Breast (tissue), 4 donors: ENCODE measurements around the gene FAM83G.

- PRO-cap, 3 experiments: peak in 3 of 3 experiments; most common plus-strand start chr17:17836412 (in 3); most common minus-strand start chr17:17836231 (in 2)
- RRBS: 1% methylated on average over 17 of the region's 38 CpGs
Measured at GRCh38 chr17:17836028-17836456, 744 bp downstream of the SREBF1 start.

- PRO-cap, 3 experiments: no peak in any of the 3 experiments
- RRBS: no CpG with 5 or more reads among the region's 5 CpGs
Measured at GRCh38 chr17:17849545-17850690, 13.1 kb upstream of the SREBF1 start.

DNA sequence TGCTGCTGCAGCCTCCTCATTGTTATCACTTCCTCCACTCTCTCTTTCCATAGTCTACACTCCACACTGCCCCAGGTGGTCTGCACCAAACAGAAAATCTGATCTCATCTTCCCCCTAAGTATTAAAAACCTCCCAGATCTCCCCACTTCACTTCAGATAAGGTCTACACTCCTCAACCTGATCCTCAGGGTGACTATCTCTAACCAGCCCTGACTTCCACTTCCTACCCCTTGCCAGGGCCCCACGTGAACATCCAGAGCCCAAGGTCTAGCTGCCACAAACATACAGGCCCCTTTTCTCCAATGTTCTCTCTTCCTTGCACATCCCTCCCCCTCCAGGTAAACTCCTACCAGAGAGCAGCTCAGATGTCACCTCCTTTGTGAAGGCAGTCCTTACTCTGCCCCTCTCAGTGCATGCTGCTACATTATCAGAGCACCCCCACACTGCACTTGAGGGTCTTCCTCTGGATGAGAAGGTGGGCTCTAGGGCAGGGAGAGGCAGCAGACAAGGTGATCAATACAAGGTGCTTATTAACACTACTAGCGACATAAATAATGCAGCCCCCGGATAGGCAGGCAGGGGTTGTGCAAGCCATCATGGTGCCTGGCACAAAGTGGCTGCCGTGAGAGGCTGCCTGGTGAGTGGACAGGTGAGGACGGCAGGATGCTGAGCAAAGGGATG is 28.5 kb downstream of the TOM1L2 start:
- PRO-cap, 3 experiments: no peak in any of the 3 experiments
- RRBS: no CpG with 5 or more reads among the region's 5 CpGs

DNA sequence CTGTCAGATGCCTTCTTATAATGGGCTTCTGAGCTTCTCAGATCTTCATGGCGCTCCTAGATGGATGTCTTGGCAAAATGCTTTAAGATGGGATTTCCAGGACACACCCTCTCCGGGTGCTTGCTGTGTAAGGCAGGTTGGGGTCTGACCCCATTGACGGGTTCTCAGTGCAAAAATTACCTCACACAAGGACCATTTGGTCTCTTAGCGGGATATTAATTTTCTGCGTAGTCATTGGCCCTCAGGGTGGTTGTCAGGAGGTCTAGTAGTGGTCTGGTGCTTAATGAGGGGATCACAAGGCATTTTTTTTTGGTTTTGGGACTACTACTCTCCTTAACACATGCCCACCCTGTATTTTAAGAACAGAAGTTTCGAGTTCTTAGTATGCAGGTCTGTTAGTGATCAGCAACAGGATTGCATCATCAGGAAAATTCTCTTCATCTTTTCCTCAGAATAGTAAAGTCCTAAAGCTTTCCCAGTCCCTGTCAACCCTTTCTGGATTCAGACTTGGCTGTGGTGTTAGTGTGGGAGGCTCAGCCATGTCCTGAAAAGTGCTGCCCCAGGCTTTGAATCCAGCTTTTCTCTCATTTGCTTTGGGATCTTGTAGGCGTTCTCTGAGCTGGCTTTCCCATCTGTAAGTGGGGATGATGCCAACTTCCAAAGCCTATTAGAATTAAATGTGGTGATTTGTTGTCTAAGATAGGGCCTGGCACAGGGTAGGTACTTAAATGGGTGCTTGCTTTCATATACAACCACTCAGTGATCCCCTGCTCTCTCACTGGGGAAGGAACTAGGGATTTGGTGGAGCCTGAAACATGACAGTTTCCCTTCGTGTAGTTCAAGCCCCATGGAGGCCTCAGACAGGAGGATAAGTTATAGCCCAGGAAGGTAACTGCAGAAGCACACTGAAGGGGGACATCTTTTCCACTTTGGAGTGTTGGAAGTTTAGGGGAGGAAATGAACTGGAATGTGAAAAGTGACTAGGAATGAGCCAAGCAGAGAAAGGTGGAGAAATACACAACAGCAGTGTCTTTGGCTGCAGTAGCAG is 3.0 kb downstream of the ALKBH5 start:
- PRO-cap, 3 experiments: peak in 1 of 3 experiments; most common minus-strand start position 497 of the sequence (in 1)
- RRBS: no CpG with 5 or more reads among the region's 8 CpGs

GRCh38 chr17:18250377-18250998 is 8.1 kb downstream of the FLII start:
- PRO-cap, 3 experiments: no peak in any of the 3 experiments
- RRBS: no CpG with 5 or more reads among the region's 17 CpGs

DNA sequence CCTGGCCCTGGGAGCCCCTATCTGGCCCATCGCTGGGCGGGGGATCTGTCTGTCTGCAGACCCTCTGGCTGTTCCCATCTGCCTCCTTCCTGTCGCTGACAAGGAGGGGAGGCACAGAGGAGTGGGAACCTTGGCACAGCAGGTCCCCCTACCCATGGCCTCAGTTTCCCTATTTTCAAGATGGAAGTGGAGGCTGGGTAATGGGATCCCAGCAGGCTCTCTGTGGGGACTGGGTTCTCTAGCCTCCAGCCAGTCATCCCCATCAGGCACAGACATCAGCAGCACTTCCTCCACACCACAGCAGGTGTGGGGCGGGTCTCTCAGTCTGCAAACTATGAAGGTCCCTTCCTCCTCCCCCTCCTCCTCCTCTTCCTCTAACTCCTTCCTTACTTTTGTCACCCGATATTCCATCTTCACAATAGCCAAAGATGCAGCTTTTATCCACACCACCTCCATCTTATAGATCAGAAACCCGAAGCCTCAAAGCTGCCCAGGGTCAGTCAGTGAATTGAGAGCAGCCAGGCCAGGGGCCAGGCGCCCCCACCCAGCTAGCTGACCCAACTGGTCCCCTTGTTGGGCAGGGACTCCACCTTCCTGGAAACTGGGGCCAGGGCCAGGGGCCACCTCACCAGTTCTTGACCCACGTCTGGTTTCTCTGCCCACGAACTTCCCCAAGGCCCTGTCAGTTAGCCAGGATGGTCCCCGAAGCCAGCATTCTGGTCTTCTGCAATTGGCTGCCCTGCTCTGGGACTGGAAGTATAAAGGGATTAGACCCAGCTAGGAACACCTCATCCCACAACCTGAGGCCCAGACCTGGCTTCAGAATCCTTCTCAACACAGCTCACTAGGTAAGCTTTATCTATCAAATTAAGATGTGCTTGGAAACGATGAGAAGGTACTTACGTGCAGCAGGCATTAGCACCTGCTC is 2.5 kb downstream of the FAM83G start:
- PRO-cap, 3 experiments: no peak in any of the 3 experiments
- RRBS: no CpG with 5 or more reads among the region's 12 CpGs

- PRO-cap, 3 experiments: peak in 3 of 3 experiments; most common plus-strand start chr17:19004256 (in 1); most common minus-strand start chr17:19004148 (in 1)
- RRBS: 7% methylated on average over 29 of the region's 75 CpGs
Measured at GRCh38 chr17:19003664-19004628, 618 bp downstream of the FAM83G start.

GRCh38 chr17:19004629-19005084 is at the start of gene FAM83G:
FAM83G (minus strand) TSS chr17:19004764.
- PRO-cap, 3 experiments: peak in 3 of 3 experiments; most common plus-strand start chr17:19004878 (in 2); most common minus-strand start chr17:19004831 (in 2)
- RRBS: under 1% methylated on average over 33 of the region's 49 CpGs

GRCh38 chr17:19249282-19249643 is 12.1 kb downstream of the EPN2 start:
- PRO-cap, 3 experiments: no peak in any of the 3 experiments
- RRBS: no CpG with 5 or more reads among the region's 2 CpGs

- PRO-cap, 3 experiments: no peak in any of the 3 experiments
- RRBS: no CpG with 5 or more reads among the region's 6 CpGs
Measured at GRCh38 chr17:19254665-19255337, 17.6 kb downstream of the EPN2 start.

DNA sequence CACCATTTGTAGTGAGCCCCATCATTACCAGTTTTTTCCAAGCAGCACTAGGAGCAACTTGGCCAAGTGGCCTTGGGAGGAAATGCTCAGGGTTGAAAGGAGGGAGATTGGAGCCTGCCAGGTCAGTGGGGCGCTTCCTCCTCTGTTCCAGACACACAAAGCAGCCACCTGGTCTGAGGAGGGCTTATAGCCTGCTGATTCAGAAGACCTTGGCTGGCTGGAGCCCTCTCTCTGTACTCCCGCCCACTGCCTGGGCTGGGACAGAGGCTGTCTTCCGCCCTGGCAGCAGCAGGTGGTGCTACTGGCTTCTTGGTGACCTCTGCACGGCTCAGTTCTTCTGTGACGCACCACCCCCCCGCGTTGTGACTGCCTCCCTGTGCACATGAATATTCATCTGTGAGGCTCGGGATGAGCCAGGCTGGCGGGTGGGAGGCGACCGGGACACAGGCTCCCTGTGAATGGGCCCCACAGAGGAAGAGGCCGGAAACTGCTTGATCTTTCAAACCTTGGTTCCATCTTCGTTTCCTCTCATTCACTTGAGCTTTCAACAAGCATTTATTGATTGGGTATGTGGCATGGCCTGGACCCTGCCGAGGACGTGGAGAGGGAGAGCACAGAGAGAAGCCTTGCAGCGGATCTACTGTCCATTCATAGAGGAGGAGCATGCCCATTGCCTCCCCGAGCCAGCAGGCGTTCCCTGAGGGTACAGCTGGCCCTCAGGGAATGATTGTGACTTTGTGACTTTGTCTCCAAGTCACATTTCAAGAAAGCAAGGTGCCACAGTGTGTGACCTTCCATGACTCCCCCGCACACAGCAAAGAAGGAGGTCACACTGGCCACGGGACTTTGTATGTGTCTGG is 45.1 kb downstream of the B9D1 start:
- PRO-cap, 3 experiments: peak in 1 of 3 experiments; most common plus-strand start position 416 of the sequence (in 1); most common minus-strand start position 157 of the sequence (in 1)
- RRBS: 11% methylated on average over 1 of the region's 20 CpGs

- PRO-cap, 3 experiments: no peak in any of the 3 experiments
- RRBS: no CpG with 5 or more reads among the region's 11 CpGs
Measured at GRCh38 chr17:19369657-19370278, 7.2 kb upstream of the B9D1 start.

GRCh38 chr17:19381489-19382148 is 3.3 kb downstream of the MAPK7 start:
- PRO-cap, 3 experiments: no peak in any of the 3 experiments
- RRBS: no CpG with 5 or more reads among the region's 28 CpGs

GRCh38 chr17:19487933-19488470 is 45.7 kb upstream of the SLC47A1 start:
- PRO-cap, 3 experiments: no peak in any of the 3 experiments
- RRBS: no CpG with 5 or more reads among the region's 10 CpGs

- PRO-cap, 3 experiments: no peak in any of the 3 experiments
- RRBS: no CpG with 5 or more reads among the region's 9 CpGs
Measured at GRCh38 chr17:19502485-19502926, 31.1 kb upstream of the SLC47A1 start.

- PRO-cap, 3 experiments: no peak in any of the 3 experiments
- RRBS: no CpG with 5 or more reads among the region's 2 CpGs
Measured at GRCh38 chr17:19526866-19527209, 6.8 kb upstream of the SLC47A1 start.

DNA sequence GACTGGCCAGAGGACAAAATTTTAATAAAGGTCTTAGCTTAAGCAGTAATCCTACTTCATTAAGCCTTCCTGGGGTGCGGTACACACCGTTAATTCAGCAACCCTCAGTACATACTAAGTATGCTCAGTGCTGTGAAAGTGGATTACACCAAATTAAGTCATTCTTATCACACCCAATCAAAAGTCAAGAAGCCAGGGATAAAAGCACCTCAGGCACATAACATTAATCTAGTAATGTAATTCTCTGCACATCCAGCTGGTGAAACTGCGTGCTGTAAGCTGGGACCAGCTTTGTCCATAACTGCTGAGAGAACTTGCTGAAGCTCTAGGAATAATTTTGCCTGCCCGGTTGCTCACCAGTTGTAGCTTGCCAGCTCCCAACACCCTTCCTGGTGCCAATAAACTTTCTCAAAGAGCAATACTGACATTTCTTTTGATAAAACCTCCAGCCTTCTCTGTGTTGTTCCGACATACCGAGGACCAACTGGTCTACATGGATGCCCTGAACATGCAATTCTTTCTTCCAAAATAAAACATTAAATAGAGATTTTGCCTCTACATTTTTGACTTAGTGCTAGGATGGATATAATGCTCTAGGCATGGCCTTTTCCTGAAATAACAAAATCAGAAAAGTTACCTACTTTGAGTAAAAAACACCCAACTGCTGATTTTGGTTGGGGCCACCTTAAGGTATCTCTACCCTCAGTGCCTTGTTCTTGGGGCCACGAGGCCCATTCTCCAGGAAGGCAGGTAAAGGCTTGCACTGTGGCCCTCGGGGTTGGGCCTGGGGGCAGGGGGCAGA is 45.0 kb downstream of the SLC47A1 start:
- PRO-cap, 3 experiments: no peak in any of the 3 experiments
- RRBS: no CpG with 5 or more reads among the region's 8 CpGs

GRCh38 chr17:19703212-19704326 is 12.8 kb downstream of the SLC47A2 start:
- PRO-cap, 3 experiments: no peak in any of the 3 experiments
- RRBS: no CpG with 5 or more reads among the region's 24 CpGs

DNA sequence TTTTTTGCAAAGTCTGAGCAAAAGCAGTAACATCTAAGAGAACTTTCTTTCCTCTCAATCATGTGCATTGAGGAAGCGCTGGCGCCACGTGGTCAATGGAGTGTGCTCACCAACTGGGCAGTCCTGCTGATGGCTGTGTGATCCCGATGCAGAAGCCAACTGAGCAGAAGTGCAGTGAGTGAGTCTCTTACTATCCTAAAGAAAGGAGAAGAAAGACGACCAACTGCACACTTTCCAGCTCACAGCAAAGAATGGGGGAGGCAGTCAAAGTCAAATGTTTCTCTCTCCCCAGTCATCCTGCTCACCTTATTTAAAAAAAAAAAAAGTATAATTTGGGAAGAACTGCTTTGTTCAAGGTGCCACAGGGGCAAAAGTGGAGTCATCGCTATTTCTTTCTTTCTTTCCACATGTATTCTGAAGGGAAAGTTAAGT is 37.3 kb upstream of the ULK2 start:
- PRO-cap, 3 experiments: no peak in any of the 3 experiments
- RRBS: no CpG with 5 or more reads among the region's 6 CpGs

DNA sequence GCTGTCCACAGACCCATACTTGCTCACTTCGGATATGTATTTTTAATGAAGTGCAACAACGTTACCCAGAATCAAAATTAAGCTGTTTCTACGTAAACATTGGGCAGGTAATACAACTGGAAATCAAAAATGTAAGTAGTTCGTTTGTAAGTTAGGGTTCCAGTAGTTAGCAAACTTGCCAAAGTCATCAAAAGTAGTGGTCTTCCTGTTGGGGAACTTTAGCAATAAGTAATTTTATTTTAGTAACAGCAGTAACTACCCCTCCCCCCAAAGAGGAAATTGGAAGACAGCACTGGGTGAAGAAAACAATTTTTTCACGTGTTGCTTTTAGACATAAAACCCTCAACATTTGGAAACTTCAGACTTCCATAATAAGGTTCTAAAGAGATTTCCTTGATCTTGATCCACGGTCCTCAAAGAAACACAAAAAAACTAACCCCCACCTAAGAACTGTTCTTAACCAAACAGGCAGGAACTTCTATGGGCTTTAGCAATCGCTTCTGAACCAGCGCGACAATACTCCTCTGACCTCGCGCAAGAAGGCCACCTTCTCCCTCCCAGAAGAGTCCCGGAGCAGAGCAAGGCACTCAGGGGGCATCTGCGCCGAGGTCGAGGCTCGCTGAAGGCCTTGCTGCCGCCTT is 639 bp downstream of the AKAP10 start:
- PRO-cap, 3 experiments: peak in 1 of 3 experiments; most common plus-strand start position 516 of the sequence (in 1)
- RRBS: 0% methylated on average over 2 of the region's 17 CpGs